Ascending aorta (tissue), 1 donor: ENCODE data around the genes MPV17L2, PDE4C, GDF15 and SSBP4.

DNA sequence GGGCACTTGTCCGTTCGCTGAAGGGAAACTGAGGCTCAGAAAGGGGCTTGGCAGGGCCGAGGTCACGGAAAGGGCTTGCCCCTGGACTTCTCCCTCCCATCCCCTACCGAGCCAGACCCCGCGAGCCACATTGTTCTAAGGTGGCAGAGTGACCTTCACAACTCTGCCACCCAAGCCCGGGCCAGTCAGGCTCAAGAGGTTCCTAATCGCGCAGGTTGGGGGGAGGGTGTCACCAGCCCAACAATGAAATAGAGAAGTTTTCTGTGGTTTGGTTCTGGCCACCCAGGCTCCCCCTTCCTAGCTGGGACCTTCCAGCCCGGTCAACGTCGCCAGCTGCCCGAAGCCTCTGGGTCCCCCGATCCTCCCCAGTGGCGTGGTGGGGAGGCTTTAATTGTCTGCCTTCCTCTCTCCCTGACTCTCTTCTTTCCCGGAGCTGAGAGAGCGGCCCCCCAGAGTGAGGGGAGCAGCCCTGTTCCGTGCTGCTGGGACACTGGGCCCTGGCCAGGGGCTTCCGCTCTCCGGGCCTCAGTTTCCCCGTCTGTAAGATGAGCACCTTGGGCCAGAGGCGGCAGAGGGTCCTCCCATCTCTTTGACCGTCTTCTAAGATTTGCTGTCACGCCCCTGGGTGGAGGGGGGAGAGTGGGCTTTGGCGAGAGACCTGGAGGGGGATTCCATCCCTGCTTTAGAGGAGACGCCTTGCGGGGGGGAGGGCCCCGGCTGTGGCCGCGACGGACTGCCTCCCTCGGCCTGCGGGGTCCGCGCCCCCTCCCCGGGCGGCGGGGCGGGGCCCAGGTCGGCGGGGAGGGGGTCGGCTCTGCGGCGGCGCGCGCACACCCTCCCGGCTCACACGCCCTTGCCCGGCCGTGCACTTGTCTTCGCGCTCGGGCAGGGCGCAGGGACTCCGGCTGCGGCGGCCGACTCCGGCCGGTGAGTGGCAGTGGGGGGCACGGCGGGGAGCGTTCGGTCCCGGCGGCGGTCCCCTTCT, 15.2 kb upstream of the KCNN1 start:
- PRO-cap: no peak

DNA sequence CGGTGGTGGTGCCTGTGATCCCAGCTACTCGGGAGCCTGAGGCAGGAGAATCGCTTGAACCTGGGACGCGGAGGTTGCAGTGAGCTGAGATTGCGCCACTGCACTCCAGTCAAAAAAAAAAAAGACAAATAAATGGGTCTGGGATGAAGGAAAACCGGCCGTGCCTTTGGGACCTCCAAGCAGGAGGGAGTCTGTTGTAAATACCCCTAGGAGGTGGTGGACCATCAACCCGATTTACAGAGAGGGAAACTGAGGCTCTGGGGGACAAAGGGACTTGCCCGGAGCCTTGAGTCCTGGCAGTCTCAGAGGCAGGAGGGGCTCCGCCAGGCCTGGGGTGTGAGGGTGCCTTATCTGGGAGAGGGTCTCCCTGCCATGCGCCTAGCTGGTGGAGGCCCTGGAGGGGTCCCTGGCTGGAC, 16.0 kb downstream of the KCNN1 start:
- PRO-cap: no peak

DNA sequence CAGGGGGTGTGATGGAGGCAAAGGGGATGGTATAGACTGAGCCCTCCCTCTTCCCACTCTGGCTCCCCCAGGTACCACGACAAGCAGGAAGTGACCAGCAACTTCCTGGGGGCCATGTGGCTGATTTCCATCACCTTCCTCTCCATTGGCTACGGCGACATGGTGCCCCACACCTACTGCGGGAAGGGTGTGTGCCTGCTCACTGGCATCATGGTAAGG, 18.2 kb downstream of the KCNN1 start:
- PRO-cap: no peak

DNA sequence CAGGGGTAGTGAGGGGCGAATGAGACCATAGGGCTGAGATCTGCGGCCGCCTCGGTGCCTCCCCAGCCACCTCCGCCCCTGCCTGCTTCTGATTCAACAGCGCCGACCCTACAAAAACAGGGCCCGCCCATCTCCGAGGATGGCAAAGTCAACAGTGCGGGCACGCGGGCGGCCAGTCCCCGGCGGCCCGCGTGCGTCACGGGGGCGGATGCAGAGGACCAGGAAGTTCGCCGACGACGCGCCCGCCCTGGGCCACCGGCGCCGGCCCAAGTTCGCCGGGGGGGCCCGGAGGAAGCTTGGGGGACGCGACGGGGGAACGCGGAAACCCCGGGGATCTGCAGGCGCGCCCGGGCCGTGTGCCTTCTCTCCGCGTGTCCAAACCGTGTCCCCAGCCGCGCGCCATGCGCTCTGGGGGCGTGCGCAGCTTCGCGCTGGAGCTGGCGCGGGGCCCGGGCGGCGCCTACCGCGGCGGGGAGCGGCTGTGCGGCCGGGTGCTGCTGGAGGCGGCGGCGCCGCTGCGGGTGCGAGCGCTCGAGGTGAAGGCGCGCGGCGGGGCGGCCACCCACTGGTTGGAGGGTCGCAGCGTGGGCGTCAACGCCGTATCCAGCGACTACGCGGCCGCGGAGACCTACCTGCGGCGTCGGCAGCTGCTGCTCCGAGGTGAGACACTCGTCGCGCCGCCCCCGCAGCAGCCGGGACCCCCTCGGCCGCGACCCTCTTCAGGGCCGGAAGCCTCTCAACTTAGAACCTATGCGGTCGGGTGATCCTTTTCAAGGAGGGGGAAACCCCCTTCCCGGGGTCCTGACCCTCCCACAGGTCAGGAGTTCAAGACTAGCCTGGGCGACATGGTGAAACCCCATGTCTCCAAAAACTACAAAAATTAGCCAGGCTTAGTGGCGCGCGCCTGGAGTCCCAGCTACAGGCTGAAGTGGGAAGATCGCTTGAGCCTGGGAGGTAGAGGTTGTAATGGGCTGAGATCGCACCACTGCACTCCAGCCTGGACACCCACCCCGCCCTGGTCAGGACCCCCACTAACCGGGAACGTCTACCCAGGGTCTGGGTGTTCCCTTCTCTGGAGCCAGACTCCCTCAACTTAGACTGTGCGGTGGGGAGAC, 6.7 kb upstream of the ARRDC2 start:
- PRO-cap: bidirectional peak, plus-strand start at position 213 of the sequence, minus-strand start at position 80 of the sequence

DNA sequence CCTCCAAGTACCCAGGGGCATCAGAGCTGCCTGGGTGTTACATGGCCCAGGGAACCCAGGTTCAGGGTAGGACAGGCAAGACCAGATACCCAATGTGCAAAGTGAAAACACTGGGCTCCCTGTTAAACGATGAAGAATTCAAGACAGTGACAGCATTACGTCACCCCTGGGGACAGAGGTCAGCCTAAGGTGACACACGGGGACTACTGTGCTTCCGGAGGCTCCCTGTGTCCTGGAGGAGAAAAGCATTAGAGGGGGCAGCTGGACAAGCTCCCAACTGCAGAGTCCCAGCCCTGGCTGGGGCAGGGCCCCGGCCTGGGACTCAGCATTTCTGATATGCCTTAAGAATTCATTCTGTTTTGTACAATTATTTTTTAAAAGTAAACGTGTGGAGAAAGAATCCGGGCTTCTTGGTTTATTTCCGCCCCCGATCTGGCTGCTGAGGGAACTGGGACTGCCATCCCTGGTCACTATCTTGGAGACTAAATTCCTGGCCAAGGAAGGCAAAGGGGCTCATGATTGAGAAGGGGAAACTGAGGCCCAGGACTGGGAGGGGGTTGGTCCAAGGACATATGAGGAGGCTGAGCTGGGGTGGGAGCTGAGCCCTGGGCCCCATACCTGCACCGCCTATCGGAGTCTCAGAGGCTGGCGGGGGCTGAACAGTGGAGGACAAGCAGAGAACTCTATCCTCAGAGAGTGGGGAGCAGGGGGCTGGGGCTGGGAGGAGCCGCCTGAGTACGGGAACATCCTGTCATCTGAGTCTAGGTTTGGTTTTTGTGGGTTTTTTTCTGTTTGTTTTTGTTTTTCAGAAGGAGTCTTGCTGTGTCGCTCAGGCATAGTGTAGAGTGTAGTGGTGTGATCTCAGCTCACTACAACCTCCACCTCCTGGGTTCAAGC, 6.0 kb downstream of the ARRDC2 start:
- PRO-cap: no peak

DNA sequence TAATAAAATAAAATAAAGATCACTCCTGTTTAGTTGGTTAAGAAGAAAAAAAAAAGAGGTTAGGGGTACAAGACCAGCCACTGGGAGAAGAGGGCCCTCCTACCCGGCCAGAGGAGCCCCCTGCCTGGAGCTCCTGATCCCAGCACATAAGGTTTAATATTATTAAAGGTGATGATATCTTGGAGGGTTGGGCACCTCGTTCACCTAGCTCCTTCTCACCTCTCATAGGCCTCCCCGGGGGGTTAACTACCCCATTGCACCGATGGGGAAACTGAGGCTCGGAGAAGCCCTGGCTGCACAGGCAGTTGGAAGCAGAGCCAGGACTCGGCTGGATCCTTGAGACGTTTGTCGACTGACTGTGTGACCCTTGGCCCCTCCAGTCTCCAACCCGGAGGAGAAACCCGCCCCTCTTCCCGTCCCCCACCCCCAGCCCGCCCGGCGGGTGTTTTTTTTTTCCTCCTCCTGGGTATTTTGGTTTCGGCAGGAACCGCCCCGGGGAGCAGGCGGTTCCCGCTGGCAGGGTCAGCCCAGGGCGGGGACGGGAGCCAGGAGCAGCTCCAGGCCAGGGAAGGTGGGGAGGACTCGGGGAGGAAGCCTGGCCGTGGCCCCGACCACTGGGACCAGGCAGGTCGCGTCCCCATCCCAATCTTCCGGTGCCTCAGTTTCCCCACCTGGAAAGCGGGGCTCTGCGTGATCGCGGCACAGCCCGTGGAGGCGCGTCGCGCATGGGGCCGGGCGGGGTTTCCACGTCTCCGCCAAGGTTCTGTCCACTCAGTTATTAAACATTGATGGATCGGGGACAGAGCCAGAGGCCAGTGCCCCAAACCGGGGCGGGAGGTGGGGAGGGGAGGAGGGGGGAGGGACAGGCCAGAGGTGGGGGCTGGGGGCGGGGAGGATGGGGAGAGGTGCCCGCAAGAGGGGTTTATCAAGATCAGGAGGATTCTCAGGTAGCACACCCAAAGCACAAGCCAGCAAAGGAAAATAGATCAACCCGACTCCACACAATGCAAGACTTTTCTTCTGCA, 35.0 kb downstream of the IL12RB1 start:
- PRO-cap: no peak

DNA sequence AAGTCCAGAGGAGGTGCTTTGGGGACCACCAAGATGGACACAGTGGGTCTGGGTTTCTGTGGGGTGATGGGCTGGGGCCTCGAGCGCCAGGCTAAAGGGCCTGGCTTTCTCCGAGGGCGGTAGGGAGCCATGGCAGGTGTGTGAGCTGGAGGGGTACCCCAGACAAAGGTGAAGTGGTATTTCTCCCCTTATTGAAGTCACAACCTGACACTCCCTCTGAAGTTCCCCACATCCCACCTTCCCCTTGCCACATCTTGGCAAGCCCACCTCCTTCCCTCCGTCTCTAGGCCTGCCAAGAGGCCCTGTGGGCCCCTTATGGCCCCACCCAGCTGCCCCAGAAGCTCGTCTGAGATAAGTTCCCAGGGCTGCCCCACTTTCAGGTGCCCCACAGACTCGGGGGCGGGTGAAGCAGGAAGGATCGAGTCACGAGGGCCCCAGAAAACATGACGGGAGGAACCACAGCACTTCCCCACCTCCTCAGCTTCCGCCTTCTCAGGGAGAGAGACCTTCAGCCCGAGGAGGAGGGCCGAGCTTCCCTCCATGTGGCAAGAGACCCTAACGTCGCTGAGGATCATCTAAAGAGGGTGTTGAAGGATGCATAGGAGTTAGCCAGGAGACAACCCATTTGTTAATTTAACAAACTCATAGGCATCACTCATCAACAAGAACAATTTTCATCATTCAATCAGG, 4.4 kb upstream of the IL12RB1 start:
- PRO-cap: no peak

DNA sequence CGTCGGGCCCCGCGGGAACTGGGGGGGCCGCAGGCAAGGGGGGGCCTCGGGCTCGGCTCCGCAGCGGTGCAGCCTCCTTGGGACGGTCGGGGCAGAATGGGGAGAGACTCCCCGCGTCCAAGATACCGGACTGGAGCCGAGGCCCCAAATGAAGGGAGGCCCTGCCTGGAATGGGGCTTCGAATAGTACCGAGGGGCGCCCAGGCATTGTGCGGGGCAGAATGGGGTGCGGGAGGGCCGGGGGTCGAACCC, 368 bp downstream of the PIK3R2 start:
- PRO-cap: no peak

DNA sequence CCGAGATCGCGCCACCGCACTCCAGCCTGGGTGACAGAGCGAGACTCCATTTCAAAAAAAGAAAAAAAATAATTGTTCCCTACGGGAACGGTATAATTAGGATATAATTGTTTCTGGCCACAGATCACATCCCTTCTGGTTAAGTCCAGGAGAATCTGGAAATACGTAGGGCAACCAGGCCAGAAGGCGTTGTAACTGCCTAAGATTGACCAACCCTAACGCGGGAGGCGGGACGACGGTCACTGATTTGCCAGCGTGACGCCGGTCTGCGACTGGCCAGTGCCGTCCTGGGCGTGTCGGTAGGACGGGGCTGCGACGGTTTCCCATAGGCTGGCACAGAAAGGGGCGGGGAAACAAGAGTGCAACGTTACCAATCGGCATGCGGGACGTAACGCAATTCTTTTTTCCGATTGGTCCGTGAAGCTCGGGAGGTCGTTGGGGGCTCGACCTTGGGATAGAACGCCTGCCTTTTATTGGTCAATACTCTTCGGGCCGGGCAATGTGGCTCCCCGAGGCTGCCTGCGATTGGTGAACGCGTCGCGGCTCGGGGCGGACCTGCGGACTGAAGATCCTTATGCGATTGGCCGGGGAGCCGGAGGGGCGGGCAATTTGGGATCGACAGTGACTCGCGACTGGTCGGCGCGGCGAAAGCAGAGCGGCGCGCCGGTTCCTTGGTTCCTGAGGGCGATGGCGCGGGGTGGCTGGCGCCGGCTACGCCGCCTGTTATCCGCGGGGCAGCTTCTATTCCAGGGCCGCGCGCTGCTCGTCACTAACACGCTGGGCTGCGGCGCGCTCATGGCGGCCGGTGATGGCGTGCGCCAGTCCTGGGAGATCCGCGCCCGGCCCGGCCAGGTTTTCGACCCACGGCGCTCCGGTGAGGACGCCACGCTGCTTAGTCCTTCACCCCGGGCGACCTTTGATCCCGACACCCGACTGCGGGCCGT, at the start of gene MPV17L2:
Gene MPV17L2 (plus strand): TSS at position 624 of the 944 bp plus-strand sequence.
- PRO-cap: unidirectional peak, minus-strand start at position 137 of the sequence; unidirectional peak, minus-strand start at position 191 of the sequence; unidirectional peak, plus-strand start at position 635 of the sequence

DNA sequence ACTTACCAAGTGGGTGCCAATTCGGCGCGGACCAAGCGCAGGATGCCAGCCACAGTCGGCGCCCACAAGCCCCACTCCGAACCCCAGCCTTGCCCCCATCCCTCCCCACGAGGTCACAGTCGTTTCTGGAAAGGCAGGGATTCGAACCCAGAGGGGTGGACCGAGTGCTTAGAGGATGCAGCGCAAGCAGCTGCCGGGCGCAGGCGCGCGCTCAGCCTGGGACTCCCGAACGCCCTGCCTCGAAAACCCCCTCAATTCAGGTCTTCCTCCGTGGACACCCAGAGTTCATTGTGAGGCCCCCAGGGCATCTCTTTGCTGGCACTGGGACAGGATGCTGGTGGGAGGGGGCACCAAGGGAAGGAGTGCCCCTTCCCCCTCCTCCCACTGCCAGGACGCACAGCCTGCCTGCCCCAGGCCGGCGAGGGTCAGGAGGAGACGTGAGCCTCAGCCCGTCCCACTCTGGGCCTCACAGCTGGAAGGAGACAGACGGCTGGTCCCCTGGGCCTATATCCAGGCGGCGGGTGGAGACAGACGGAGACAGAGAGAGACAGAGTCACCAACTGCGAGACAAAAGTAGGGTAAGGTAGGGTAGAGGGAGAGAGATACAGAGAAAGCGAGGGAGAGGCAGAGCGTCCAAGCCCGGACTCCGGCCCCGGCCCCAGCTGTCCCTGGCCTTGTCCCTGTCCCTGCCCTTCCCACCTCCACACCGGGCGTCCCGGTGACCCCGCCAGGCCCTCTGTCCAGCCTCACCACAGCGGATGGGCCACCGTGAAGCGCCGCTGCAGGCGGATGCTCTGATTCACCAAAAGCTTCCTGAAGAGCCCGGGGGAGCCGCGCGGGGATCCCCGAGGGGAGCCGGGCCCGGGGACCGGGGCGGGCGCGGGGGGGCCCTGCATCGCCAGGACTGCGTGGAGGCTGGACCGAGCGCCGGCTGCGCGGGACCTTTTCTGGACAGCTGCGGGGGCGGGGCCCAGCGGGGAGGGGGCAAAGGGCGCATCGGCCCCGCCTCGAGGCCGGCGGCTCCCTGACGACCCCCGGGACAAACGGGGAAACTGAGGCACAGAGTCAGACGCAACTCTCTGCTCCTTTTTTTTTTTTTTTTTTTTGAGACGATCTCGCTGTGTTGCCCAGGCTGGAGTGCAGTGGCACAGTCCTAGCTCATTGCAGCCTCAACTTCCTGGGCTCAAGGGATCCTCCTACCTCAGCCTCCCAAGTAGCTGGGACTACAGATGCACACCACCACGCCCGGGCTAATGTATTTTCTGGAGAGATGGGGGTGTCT, at the start of gene PDE4C:
Gene PDE4C (minus strand): TSS at position 919 of the 1,282 bp plus-strand sequence.
- PRO-cap: no peak

DNA sequence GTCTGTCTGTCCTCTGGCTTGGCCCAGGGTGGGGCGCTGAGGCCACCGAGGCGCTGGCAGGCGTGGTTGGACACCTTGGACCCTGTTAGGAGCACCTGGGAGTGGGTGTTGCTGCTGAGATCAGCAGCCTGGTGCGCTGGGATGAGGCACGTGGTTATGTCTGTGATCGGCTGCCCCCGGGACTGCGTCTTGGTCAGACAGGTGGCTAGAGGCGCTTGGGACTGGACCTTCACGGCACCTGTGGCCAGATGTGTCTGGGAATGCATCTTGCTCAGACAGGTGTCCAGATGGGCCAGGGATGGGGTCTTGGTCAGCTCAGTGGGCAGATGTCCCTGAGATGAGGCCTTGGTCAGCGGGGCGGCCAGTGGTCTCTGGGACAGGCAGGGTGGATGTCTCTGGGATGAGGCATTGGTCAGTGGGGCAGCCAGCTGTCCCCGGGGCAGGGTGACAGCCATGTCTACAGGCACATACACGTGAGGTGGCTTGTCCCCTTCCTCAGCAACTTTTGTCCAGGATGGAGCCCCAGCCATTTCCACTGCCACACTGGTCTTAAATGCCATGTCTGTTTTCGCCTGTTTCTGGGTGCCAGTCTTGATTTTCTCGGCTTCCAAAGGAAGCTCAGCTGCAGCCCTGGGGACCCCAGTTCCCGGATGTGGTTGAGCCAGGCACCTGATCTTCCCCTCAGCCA, 9.0 kb downstream of the IQCN start:
- PRO-cap: no peak

- PRO-cap: no peak
Observed at GRCh38 chr19:18273519-18273960, 712 bp downstream of the IQCN start.

DNA sequence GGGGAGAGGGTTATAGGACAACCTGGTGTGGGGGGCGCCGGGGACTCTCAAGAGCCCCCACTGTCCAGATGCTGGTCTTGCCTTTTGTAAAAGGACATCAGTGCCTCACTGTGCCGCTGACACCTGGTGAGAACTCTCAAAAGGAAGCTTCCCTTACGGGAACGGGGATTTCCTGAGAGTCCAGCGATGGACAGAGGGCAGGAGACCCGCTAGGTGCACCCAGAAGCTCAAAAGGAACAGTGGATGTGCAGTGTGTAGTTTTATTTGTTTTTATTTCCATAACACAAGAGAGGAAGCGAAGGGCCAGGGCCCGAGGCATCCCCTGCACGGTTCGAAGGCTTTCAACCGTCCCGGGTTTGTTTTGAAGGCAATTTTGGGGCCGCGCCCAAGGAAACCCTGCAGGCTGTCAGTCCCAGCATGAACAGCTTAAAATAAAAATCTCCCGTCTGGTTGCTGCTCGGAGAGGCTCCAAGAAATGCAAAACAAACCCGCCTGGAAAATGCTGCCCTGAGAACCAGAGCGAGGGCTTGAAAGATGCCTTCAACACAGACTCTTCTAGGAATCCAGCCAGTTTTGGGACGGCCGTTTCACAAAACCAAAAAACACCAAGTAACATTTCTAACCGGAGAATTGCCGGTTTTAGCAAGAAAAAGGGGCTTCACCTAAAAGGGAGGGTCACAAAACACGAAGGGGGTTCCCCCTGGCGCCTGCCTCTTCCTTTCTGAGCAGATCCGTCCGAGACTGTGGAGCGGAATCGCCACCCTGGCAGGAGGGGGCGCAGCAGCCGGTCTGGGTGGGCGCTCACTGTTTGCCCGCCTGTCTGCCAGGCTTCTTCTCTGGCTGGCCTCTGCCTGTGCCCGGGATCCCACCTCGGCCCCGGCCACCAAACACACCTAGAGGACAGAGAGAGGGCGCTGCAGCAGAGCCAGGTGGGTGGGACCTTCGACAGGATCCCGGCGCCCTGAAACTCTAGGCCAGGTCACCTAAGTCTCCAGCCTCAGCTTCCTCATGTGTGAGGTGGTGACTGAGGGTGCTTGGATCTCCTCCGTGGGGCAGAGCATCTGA, 15.9 kb downstream of the LSM4 start:
- PRO-cap: no peak

DNA sequence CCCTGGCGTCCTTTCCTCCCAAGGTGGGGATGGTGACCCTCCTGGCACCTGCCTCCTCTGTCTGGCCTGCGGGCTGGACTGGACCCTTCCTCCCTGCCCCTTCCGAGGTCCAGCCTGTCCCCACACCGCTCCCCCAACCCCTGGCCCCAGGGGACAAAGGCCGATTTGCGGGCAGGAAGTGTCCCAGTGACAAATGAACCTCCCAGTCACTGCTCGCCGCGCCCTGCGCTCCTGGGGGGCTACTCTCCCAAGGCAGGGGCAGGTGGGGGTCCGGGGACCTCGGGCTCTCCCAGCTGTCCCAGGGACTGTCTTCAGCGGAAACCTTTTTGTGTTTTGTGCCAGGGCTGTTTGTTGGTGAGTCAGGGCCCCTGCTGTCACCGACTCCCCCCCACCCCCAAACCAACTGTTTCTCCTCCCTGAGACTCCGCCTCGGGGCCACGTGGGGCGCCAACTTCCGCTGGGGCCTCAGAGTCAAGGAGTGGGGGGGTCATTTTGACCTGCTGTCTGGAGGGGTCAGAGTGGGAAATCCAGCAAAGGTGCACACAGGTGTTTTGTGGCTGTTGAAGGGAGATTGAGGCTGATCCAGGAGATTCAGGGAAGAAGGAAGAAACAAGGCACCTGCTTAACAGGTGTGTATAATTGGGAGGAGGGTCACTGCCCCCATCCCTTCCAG, 712 bp downstream of the PGPEP1 start:
- PRO-cap: no peak

DNA sequence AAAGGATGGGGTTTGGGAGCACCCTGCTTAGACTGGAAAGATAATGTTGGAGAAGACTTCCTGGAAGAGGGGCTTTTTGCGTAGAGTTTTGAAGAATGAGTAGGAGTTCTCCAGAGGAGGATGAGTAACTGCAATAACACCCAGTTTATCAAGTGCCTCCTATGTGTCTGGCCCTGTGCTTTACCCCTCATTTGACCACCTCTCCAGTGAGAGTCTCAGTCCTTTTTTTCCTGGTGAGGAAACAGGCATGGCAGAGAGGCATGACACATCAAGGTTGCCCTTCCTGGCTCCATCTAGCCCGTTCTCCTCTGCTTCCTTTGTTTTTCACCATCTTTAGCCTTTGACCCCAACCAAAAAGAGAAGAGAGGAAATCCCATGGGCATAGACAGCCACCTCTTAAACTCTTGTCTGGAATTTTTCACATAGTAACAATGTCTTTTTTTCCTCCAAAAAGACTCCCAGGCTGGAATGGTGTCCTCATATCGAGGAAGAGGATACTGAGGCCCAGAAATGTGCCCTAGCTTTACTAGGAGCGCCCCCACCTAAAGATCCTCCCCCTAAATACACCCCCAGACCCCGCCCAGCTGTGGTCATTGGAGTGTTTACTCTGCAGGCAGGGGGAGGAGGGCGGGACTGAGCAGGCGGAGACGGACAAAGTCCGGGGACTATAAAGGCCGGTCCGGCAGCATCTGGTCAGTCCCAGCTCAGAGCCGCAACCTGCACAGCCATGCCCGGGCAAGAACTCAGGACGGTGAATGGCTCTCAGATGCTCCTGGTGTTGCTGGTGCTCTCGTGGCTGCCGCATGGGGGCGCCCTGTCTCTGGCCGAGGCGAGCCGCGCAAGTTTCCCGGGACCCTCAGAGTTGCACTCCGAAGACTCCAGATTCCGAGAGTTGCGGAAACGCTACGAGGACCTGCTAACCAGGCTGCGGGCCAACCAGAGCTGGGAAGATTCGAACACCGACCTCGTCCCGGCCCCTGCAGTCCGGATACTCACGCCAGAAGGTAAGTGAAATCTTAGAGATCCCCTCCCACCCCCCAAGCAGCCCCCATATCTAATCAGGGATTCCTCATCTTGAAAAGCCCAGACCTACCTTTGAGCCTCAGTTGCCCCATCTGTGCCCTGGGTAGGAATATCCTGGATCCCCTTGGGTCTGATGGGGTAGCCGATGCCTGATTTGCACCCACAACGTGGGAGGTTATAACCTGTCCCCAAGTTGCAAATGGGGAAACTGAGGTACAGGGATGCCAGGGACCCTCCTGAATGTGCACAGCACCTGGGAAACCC, at the start of gene GDF15:
Gene GDF15 (plus strand): TSS at position 696 of the 1,287 bp plus-strand sequence.
- PRO-cap: unidirectional peak, plus-strand start at position 696 of the sequence

GRCh38 chr19:18392400-18393054, 4.9 kb downstream of the LRRC25 start:
- PRO-cap: no peak

- PRO-cap: no peak
Observed at GRCh38 chr19:18402399-18403464, 5.3 kb upstream of the LRRC25 start.

GRCh38 chr19:18419102-18420115, at the start of gene SSBP4:
SSBP4 (plus strand) TSS chr19:18419398.
- PRO-cap: bidirectional peak, plus-strand start at chr19:18419410, minus-strand start at chr19:18419234

DNA sequence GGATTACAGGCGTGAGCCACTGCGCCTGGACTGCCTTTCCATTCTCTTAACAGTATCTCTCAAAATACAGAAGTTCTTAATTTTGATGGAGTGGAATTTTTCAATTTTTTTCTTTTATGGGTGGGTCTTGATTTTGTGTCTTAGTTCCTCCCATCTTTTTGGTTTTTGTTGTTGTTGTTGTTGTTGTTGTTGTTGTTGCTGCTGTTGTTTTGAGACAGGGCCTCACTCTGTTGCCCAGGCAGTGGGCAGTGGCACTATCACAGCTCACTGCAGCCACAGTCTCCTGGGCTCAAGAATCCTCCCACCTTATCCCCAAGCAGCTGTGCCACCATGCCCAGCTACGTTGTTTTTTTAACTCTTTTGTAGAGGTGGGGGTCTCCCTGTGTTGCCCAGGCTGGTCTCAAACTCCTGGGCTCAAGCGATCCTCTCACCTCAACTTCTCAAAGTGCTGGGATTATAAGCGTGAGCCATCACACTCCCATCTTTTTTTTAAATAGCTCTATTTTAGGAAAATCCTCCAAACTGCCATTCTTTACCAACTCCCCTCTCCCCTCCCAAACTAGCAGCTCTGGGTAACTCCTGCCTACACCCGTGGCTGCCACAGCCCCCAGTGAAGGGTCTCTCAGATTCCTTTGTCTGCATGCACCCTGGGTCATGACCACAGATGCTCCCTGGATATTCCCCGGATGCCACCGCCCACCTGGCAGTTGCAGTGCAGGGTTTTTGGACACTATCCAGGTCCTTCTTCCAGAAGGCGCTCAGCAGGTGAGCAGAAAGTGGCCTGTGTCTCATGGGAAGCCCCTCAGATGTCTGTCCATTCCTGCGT, 39.1 kb downstream of the ELL start:
- PRO-cap: no peak

DNA sequence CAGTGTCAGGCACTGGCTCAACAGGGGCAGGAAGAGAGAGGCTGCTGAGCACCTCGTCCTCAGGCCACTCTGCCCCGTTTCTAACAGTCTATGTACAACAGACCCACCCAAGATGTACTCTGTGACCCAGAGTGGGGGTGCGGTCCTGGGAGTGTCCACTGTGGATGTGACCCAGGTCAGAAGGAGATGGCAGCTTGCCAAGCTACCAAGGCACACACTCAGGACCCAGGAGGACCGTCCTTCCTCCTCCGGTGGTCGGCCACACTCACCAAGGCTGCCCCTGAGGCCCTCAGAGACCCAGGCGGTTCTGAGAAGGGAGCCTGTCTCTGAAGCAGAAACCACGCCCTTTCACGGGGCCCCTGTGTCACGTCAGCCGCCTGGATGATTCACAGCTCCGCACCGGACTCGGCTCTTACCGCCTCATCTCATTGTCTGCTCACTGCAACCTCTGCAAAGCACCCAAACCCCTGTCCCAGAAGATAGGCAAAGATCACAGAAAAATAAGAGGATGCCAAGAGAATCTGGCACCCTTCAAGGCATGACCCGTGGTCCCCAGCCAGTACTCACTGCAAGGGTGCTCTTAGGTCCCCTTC, 35.5 kb downstream of the ELL start:
- PRO-cap: no peak